SUDHL5 (cell line): Measurements from ENCODE around the gene C14orf180.

- PRO-cap: no peak
Observed at GRCh38 chr14:103862648-103862900, 15.2 kb upstream of the PPP1R13B start.

DNA sequence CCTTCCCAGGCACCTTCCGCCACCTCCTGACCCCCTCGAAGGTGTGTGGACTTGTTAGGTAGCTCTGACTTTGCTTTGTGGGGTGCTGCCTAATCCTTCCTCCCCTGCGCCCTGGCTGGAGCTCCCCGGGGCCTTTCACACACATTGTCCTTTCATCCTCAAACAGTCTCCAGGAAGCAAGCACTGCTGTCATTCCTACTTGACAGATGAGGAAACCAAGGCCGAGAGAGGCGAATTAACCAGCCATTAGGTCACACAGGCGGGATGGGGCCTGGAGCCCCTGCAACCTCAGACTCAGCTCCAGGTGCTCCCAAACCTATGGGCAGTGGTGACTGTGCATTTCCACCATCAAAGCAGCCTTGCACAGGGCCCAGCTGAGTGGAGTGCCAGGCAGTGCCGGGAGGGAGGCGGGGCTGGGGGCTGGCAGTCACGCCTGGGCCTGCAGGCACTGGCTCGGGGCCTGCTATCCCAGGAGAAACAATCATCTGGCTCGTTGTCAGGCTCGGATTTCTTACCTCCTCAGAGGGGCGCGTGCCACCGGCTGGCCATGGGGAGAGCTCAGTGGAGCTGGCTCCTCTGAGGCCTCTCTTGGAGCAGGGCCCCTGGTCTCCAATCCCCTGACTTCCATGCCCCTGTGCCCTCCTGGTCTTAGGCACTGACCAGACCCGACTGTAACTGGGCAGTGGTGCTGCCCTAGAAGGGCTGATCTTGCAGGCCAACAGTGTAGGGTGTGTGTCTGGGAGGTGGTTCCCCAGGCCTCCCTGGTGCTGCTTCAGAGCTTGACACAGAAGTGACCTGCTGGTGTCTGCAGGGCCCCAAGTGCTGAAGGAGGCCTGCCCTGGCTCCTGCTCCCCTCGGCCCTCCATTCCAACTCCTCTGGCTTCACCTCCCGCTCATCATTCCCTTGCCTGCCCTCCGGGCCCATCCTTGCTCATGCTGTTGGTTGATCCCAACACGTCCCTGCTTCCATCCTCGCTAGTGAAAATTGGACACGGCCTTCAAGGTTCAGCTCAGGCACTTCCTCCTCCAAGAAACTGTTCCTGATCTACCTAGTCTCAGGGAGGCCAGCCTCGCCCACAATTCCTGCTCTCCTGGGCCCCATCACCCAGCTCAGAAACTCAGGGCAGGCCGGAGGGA, 20.2 kb upstream of the PPP1R13B start:
- PRO-cap: no peak

GRCh38 chr14:103931489-103931960, 3.3 kb downstream of the TDRD9 start:
- PRO-cap: no peak

- PRO-cap: no peak
Observed at GRCh38 chr14:104240153-104240941, 102.0 kb downstream of the KIF26A start.

DNA sequence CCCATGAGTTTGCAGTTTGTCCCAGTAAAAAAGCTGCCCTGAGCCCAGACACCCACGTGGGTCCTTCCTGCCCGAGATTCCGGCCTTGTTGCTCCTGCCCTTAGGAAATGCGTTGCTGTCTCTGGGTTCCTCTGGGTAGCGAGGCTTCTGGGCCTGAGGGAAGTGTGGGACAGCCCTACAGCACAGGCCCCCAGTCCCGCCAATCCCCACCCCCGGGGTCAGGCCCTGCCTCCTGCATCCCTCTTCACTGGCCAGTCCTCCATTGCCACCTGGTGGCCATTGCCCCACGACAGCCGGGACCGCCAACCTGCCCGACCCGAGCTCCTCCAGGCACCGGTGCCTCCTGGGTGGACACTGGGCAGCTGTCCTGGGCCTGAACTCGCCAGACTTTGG, 15.6 kb upstream of the C14orf180 start:
- PRO-cap: no peak

GRCh38 chr14:104579269-104579955, at the start of gene C14orf180:
Gene C14orf180 (plus strand): TSS chr14:104579764.
- PRO-cap: no peak

DNA sequence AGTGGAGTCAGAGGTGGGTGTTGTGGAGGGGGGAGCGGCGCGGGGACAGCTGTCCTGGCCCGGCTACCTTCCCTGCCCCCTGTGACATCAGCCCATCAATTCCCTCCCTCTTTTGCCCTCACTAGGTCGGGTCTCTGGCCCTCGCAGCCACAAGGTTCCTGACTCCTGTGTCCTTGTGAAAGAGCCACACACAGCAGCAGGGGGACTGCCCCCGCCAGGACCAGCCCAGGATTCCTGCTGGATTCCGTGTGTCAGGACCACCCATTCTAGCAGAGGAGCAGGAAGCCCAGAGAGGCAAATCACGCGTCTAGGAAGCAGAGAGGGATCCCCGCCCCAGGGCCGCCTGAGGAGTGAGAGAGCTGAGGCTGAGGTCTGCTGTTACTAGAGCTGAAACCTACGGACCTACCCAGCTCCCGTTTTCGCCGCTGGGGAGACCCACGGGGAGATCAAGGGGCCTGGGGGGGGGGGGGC, 12.7 kb upstream of the INF2 start:
- PRO-cap: no peak

GRCh38 chr14:104694113-104694536, 4.7 kb downstream of the INF2 start:
- PRO-cap: no peak

DNA sequence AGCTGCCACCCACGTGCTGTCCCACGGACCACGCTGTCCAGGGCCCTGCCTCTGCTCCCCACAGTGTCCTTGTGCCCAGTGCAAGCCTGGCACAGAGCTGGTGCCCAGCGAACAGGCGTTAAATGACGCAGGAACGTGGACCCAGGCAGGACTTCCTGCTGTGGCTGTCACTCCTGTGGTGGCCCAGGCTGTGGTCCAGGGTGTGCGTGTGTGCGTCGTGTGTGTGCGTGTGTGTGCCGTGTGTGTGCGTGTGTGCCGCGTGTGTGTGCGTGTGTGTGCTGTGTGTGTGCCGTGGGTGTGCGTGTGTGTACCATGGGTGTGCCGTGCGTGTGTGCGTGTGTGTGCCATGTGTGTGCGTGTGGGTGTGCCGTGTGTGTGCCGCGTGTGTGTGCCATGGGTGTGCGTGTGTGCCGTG, 6.8 kb downstream of the CEP170B start:
- PRO-cap: no peak

DNA sequence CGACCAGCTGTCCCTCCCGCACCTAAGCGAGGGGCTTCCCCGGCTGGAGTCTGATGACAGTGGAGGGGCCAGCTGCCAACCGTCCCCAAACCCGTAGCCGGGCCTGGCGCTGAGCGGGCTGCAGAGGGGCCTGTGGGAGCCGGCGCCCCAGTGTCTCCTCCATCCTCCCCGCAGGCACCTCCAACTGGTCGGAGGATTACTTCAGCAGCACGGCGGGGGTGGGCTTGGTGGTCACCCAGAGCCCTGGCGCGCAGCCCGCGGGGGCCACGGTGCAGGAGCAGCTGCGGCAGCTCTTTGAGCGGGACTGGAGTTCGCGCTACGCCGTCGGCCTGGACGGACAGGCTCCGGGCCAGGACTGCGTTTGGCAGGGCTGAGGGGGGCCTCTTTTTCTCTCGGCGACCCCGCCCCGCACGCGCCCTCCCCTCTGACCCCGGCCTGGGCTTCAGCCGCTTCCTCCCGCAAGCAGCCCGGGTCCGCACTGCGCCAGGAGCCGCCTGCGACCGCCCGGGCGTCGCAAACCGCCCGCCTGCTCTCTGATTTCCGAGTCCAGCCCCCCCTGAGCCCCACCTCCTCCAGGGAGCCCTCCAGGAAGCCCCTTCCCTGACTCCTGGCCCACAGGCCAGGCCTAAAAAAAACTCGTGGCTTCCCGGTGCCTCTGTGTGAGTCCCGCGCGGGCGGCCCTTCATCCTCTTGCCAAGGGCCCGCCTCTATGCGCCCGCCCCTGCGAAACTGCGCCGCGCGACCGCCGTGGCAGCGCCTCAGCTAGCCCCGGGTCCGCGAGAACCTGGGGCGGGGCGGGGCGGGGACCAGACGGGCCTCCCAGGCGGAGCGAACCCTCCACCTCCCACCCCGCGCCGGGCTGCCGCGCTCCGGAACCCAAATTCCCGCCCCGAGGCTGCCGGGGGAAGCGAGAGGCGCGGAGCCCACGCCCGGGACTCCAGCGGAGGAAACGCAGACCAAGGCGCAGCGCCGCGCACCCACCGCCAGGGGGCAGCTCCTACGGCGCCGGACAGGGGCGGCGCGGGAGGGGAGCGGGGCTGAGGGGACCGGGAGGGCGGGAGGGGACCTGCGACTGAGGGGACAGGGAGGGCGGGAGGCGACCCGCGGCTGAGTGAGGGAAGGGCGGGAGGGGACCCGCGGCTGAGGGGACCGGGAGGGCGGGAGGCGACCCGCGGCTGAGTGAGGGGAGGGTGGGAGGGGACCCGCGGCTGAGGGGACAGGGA, 8.3 kb downstream of the PLD4 start:
- PRO-cap: no peak

- PRO-cap: no peak
Observed at GRCh38 chr14:105019152-105019571, 1.7 kb downstream of the CDCA4 start.

DNA sequence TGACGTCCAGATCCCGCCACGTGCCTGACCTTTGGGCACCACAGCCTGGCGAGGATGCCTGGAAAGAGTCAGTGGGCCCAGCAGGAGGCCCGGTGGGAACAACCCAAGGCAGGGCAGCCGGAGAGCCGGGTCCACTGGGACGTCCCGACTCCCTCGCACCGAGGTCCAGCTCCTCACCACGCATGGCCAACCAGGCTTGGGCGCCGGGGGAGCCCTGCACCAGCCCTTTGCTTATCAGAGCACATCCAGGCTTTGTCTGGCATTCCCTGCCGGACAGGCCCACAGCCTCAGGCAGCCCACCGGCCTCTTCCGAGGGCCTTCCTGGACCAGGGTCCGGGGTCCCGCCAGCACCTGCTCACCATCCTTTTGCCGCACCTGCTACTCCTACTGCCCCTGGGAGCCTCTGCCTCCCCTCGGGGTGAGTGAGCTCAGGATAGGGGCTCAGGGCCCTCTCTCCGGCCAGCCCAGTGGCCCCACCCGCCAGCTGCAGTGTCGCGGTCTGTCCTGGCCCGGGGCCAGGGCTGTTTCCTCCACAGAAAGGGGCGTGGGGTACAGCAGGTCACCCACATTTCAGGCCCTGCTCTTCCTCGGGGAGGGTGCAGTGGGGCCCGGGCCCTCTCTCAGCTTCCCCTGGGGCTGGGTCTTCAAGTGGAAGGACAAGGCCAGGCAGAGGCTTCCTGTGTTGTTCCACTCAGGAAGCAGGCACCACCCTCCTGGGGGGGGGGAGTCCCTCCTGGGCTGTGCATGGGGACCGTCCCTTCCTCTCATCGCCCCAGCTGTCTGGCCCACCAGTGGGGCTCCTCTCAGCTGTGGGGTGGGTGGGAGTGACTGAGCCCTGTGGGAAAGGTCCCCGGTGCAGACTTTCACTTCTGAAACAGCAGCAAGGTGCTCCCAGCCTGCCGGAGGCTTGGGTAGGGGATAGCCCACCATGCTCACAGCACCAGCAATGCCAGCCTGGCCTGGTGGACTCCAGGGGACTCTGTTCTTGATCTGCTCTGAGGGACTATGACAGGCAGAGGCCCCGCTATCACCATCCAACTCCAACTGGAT, 3.9 kb downstream of the GPR132 start:
- PRO-cap: no peak

DNA sequence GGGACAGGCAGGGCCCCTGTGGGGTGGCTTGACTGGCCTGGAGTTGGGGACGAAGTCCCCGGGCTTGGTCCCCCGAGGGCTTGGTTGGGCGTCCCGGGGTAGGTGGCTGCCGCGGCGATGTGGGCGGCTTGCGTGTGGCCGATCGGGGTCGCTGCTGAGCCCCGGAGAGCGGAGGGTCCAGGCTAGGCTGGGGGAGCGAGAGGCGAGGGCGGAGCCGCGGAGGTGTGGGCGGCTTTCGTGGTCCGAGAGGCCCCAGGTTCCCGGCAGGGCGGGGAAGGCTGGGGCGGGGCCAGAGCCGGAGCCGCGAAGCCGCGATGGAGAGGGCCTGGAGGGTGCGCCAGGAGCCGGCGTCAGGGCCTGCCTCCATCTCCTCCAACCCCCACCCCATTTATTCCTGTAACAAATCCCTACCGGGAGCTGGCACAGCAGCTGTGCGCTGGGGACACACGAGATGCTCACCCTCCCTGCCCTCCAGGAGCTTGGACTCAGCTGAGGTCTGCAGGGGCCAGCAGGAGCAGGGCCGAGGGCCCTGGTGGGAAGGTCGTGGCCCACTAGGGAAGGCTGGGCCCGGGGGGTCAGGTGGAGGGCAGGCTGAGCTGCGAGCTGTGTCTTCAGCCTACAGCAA, 28.6 kb upstream of the GPR132 start:
- PRO-cap: no peak

GRCh38 chr14:105150890-105151106, 17.8 kb downstream of the JAG2 start:
- PRO-cap: no peak

- PRO-cap: no peak
Observed at GRCh38 chr14:105167106-105167396, 1.5 kb downstream of the JAG2 start.

DNA sequence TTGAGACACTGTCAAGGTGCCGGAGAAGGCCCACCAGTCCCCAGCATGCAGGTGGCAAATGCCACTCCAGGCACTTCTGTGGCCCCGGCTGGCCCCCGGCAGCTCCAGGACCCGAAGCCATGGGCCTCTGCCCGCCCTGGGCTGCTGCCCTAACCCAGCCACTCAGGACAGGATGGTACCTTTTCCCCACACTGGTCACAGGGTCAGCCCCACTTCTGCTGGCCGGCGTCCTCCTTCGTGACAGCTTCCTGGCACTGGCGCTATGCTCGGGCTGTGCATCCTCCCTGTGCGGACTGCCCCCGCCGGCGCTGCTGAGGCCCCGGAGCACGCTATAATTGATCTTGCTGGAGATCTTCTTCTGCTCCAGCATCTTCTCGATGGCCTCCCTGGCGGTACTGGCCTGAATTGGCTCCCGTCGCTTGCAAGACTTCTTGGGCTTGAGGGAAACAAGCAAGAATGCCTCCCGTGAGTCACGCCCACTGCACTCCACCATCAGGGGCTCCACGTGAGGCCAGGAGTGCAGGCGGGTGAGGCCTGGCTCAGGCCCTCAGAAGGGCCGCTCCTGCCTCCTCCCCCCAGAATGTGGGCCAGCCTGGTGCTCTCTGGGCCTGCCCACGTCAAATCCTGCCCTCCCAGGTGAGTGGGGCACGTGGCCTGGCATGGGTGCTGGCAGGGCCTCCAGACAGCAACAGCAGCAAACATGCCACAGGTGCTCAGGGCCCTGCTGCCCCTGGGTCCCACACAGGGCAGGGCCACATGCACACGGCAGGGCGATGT, 30.8 kb upstream of the BTBD6 start:
- PRO-cap: no peak

DNA sequence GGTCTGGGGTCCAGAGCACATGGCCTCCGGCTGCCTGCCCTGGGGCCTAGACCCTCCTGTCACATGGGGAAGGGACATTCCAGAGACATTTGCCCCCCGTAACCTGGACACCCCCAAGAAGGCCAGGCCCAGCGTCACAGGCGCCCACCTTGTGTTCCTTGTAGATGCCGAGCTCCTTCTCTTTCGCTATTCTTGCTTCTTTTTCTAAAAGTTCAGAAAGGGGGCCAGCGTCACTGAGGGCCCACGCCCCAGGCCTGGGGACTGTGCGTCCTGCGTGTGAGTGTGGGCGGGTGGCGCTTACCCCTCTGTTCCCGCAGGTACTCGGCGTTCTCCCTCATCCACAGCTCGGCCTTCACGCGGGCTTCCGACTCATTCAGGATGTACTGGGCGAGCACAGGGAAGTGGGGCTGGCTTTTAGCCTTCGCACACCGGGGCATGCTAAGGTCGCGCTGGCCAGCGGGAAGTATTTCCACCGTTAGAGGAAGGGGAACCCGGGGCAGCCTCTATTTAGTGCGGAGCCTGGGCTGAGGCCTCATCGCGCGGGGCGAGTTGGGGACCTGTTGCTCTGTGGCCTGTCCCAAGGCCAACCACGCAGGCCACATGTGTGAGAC, 29.4 kb upstream of the BTBD6 start:
- PRO-cap: no peak

DNA sequence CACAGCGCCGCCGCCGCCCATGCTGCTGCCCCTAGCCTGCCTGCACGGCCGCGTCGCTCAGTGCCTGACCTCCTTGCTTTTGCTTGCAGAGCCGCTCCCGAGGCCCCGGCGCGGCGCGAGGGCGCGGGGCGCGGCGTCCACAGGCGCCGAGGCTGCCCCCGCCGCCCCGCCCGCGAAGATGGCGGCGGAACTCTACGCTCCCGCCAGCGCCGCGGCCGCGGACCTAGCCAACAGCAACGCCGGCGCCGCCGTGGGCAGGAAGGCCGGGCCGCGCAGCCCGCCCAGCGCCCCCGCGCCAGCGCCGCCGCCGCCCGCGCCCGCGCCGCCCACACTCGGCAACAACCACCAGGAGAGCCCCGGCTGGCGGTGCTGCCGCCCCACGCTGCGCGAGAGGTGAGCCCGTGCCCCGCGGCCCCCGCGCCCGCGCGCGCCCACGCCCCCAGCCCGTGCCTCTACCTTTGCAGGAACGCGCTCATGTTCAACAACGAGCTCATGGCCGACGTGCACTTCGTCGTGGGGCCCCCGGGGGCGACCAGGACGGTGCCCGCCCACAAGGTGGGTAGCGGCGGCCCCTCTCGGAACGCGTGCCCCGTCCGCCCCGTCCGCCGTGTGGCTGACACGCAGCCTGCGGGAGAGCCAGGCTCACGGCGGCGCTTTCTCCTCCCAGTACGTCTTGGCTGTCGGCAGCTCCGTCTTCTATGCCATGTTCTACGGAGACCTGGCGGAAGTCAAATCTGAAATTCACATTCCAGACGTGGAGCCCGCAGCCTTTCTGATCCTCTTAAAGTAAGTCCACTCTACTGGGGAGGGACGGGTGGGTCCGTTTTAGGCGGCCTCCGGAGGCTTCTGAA, 585 bp downstream of the BTBD6 start:
- PRO-cap: unidirectional peak, minus-strand start at position 180 of the sequence

- PRO-cap: no peak
Observed at GRCh38 chr14:105272396-105273144, 24.2 kb downstream of the BTBD6 start.

DNA sequence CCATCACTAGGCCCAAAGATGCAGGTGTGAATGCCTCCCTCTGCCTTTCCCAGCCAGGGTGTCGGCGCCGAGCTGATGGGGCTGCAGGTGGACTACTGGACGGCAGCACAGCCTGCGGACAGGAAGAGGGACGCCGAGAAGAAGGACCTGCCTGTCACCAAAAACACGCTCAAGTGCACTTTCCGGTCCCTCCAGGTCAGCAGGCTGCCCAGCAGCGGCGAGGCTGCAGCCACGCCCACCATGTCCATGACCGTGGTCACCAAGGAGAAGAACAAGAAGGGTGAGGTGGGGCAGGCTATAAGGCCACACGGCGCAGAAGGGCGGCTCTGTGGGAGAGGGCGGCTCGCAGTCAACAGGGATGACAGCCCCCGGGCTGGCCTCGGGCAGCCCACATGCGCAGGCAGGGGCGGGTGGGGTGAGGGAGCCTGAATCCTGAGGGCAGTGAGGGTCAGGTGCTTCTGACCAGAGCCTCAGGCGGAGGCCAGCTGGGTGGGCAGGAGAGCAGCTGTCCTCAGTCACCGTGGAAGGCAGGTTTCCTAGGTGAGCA, 5.7 kb upstream of the TEX22 start:
- PRO-cap: no peak